CMK (cell line): ENCODE measurements around a stretch of chr7.

- RRBS, result no CpG with 5 or more reads among the region's 6 CpGs
Measured at GRCh38 chr7:2710821-2711609, 23.0 kb downstream of the AMZ1 start.

DNA sequence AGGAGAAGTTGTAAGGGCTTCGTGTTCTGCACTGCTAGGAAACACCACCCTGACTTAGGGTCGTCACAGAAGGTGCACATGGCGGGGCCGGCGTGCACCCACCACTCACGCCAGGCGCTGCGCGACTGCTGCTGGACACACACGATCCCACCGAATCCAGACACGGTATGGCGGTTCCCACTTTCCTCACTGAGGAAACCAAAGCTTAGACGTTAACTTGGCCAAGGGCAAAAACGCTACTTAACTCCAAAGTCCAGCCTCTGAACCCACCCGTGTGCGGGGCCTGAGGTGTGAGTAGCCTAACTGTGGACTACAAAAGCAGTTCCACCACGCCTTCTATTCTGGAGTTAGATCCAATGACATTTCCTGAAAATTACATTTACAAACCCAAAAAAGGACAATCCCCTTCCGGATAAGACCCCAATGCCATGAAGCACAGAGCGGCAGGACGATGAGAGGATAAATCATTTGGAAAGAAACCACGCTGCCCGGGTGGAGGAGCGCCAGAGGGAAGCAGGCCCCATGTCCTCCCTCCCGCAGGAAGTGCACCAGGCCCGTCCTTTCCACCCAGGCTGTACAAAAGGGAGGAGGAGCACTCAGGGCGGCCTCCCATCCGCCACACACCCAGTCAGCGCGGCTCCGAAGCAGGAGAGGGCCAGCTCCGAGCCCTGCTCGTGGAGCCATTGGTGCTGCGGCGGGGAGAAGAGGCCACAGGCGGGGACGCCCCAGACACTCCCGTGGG, 74.4 kb downstream of the AMZ1 start:
- RRBS, result 92% methylated on average over 4 of the region's 38 CpGs

DNA sequence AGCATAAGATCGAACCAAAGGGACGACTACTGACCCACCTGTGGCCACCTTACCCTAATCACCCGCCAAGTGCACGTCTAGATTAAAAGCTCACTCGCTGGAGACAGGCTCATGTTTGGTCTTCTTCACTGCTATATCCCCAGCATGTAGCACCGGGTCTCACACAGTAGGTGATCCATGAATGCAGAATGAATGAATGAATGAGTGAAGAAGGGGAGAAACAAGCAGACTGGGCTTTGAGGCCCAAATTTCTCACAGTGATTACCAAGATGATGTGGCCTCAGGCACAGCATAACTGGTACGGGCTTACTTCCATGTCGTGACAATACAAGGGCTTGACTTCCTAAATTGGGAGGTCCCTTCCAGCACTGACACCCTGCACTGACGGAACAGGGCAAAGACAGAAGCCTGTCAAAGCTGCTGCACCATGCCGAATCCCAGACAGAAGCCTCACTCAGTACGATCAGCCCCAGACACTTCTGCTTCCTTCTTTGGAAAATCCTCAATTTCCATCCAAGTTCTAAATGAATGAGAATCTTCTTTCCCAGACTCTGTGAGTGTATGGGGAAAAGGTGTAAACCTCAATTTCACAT, 52.0 kb downstream of the GNA12 start:
- RRBS, result no CpG with 5 or more reads among the region's 11 CpGs

DNA sequence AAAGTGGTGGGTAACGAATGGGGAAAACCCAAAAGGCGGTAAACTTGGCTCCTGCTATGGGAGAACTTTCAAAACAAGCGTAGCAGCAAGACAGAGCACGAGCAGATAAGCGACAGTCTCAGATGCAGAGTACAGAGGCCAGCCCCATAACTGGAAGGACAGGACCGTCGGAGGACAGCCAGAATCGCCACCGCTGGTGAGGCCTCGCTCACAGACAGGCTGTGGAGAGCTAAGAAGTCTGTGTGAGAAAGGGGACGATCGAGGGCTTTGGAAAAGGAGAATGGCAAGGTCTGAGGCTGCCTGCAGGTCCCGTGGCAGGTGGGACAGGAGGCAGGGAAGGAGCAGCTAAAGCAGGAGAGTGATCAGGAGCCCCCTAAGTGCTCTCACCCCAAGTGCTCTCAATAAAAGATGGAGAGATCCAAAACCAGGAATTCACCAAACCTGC, 41.0 kb downstream of the GNA12 start:
- RRBS, result no CpG with 5 or more reads among the region's 13 CpGs

- RRBS, result no CpG with 5 or more reads among the region's 24 CpGs
Measured at GRCh38 chr7:2870196-2871079, 26.3 kb upstream of the GNA12 start.

GRCh38 chr7:2873658-2874301, 29.7 kb upstream of the GNA12 start:
- RRBS, result no CpG with 5 or more reads among the region's 7 CpGs

GRCh38 chr7:3062798-3063724, 19.4 kb upstream of the CARD11 start:
- RRBS, result no CpG with 5 or more reads among the region's 8 CpGs

DNA sequence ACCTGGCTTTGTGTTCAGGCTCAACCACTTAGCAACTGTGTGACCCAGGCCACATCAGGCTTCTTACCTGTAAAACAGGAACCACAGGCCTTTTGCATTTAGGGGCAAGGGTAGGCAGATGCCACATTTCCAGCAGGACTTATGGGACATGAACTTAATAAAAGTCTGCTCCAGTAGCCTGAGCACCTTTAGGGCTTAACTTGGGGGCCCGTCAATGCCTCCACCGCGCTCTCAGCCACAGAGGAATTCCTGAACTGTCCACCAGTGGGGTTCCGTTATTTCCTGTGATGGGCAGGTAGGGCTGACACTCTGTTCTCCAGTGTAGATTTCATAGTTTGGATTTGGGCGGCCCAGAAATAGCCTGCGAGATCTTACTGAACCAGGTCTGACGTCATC, 625.7 kb downstream of the SDK1 start:
- RRBS, result no CpG with 5 or more reads among the region's 7 CpGs

DNA sequence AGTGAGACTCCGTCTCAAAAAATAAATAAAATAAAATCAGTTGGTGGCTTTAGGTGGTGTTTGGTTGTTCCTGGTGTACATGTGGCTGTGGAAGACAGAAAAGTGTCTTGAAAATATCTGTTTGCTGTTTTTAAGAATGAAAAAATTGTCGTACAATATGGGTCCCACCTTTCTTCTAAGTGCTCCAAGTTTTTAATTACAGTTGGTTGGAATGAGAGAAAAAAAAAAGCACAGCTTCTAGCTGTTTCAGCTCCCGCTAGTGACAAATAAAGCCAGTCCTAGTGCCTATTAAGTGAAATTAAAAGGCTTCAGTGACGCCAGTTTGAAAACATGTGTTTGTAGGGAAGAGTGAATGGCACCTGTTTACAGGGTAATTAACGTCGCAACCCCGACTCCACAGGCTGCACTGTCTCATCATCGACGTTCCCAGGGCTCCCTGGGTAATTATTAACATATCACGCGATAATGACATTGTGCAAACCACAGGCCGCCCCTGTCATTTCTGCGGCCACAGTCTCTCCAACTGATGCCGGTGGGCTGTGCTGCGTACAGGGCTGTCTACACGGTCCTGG, 492.2 kb upstream of the FOXK1 start:
- RRBS, result no CpG with 5 or more reads among the region's 16 CpGs

- RRBS, result 81% methylated on average over 10 of the region's 34 CpGs
Measured at GRCh38 chr7:4204546-4205329, 477.4 kb upstream of the FOXK1 start.

DNA sequence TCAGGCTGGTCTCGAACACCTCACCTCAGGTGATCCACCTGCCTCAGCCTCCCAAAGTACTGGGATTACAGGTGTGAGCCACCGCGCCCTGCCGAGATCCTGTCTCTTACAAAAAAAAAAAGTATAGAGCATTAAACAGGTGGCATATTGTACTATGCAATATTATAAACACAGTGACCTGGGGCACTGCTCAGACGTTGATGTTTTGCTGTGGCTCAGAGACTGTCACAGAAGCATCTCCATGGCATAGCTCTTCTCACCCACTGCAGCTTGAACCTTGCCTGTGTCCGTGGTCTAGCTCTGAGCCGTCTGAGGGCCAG, 443.4 kb upstream of the FOXK1 start:
- RRBS, result no CpG with 5 or more reads among the region's 7 CpGs

GRCh38 chr7:4700674-4701423, 18.8 kb downstream of the FOXK1 start:
- RRBS, result no CpG with 5 or more reads among the region's 15 CpGs

GRCh38 chr7:4702869-4703462, 20.9 kb downstream of the FOXK1 start:
- RRBS, result no CpG with 5 or more reads among the region's 21 CpGs

GRCh38 chr7:4706444-4707007, 24.4 kb downstream of the FOXK1 start:
- RRBS, result 63% methylated on average over 5 of the region's 14 CpGs

DNA sequence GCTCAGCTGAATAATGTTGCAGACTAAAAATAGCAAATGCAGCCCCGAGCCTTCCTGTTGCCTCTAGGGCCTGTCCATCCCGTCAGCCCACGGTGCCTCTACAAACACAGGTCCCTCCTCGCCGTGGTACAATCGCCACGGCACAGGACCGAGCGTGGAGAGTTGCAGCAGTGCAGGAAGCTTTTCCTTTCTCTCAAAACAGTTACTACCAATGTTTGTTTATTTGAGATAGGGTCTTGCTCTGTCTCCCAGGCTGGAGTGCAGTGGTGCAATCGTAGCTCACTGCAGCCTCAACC, 41.3 kb downstream of the FOXK1 start:
- RRBS, result no CpG with 5 or more reads among the region's 10 CpGs

- RRBS, result 100% methylated on average over 3 of the region's 15 CpGs
Measured at GRCh38 chr7:4787877-4788306, 12.5 kb downstream of the AP5Z1 start.

DNA sequence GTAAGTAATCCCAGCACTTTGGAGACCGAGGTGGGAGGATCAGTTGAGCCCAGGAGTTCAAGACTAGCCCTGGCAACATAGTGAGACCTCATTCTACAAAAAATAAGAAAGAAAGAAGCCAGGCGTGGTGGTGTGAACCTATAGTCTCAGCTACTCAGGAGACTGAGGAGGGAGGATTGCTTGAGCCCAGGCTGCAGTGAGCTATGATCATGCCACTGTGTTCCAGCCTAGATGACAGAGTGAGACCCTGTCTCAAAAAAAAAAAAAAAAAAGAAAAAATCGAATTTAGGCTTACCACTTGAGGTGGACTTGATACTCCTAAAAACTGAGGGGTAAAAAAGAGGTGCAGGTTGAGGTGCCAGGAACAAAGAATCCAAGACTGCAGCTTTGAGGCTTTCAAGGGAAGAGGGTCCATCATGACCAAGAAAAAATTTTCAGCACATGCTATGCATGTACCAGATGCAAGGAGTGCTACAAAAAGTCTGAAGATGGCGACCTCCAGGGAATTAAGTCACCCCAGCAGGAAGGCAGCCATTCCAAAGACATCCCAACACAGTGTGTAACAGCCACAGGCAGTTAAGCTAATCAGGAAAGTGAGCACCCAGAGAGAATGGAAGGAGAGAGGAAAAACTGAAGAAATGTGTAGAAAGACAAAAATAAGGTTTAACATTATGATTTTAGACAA, 41.0 kb upstream of the MMD2 start:
- RRBS, result no CpG with 5 or more reads among the region's 4 CpGs

DNA sequence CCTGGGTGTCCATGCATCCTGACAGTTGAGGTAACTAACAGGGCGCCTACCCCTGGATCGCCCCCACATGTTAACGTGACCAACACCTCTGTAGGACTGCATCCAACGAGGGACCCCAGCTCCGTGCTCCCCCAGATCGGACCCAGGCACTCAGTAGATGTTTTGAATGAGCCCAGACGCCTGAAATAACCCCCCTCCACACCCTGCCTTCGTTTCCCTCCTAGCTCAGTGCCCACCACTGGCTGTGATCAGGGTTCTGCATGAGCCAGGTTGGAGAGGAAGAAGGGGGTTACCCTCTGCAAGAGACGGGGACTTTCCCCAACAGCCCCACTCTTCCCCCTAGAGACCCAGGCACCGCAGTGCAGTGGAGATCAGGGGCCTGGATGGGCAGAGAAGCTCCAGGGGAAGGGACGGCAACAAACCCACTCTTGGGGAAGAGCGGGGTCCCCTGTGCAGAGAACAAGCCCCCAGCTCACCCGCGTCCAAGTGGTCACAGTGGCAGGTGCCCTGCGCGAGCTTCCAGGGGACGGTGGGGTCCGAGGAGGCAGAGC, 46.2 kb upstream of the WIPI2 start:
- RRBS, result no CpG with 5 or more reads among the region's 18 CpGs

DNA sequence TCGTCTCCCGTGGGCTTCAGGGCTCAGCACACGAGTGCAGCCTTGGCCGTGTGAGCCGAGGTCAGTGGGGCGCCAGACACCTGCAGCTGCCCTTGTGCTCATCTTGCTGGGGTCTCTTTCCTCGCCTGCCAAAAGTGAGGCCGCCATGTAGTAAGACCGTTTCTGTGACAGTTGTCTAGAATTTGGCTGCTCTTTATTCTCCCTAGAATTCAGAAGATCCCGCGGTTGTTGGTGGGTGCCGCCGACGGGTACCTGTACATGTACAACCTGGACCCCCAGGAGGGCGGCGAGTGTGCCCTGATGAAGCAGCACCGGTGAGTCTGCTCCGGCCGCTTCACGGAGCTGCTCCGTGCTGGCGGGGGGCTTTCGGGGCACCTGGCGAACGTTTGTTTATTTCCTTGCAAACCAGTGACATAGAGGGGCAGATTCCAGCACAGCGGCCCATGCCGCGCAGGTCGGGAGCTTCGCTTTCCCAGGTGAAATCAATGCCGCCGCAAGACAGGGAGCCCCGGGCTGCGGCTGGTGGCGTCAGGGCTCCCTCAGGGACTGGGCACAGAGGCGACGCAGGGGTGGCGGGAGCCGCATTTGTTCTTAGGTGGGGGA, 38.0 kb downstream of the WIPI2 start:
- RRBS, result no CpG with 5 or more reads among the region's 39 CpGs

DNA sequence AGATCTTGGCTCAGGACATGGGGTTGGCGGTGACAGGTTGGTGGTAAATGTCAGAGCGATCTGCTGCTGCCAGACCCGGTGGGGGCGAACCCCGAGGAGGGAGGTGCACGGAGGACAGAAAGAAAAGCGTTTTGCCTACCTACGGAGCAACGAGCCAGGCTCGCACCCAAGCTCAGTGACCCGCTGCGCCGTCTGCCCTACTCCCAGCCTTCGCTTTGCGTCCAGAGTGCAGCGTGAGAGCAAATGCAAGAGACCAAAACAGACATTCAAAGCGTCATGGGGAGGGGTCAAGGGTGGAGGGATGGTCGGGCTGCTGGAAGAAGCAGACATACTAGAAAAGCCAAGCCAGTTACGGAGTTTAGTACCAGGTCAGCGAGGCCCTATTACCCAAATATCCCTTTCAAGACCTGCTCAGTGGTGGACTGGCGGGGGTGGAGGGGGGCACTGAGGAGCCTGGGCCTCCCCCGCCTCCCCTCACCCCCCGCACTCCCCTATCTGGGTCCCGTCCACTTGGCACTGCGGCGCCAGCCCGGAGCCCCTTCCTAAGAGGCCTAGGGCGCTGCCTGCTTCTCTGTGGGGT, 66.8 kb downstream of the SLC29A4 start:
- RRBS, result no CpG with 5 or more reads among the region's 28 CpGs